ENCODE measurements around the genes CLTRN, TXLNG and CDKL5.

GRCh38 chrX:15335631-15335962, 274 bp upstream of the PIGA start:
- PRO-cap: bidirectional peak, plus-strand start at chrX:15335837, minus-strand start at chrX:15335523

DNA sequence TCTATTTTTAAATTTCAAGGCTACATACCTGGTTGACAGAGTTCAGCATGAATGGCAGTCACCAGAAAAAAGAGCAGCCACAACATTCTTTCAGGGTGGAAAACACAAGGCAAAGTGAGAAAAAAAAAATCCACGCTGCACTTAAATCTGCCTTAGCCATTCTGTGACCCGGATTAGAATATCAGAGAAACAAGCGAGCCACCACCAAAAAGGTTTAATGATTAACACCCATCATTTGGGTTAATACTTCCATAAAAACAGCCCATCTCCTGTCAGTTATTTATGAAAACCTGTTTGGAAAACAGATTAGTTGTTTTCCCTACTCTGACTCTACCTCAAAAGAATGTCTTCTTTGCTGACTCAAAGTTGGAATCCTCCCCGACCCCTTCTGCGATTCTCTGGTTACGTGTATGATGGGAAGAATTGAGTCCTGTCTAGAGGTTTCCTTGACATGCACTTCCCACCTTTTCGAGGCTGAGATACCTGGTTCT, at the start of gene CLTRN:
Gene CLTRN (minus strand): TSS at position 116 of the 491 bp plus-strand sequence.
- PRO-cap: no peak

GRCh38 chrX:15675876-15676178, 11.2 kb upstream of the CLTRN start:
- PRO-cap: no peak

- PRO-cap: no peak
These were observed 15.5 kb downstream of the ZRSR2 start for GRCh38 chrX:15805675-15806365.

- PRO-cap: no peak
These were observed 248 bp downstream of the MAGEB17 start for GRCh38 chrX:16167629-16167828.

- PRO-cap: no peak
These were observed 46.2 kb upstream of the S100G start for GRCh38 chrX:16603727-16604098.

DNA sequence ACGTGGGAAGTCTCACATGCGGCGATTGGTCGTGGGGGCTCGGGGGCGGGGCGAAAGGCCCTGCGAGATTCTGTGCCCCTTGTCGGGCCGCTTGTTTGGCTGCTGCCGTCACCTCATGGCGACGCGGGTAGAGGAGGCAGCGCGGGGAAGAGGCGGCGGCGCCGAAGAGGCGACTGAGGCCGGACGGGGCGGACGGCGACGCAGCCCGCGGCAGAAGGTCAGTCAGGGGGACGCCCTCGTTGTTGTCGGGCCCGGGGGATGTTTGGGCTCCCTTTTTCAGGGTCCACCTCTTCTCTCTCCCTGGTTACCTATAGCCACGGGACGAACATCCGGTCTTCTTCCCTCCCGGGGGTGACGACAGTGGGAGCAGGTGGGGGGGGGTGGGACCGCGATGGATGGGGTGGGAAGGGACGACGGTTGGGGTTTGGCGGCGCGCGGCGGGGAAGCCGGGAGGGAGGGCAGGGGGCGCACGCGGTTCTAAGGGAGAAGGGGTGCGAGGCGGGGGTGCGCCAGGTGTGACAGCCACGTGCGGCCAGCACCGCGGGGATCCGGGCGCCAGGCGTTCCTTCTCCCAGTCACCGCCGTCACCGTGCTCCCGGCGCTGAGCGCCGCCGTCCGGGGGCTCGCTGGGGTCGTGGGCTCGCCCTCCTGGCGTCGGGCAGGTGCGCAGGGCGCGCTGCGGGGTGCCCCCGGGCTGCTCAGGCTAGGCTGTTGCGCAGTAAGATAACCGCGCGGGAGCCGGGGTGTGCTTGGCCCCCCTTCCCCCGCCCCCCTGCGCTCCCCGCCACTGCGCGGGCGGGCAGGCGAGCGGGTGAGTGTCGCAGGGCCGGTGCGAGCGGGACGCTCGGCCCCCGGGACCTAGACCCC, at the start of gene TXLNG:
Gene TXLNG (plus strand): TSS at position 94 of the 867 bp plus-strand sequence.
- PRO-cap: unidirectional peak, plus-strand start at position 111 of the sequence

- PRO-cap: no peak
These were observed 41.8 kb downstream of the TXLNG start for GRCh38 chrX:16827801-16828750.

DNA sequence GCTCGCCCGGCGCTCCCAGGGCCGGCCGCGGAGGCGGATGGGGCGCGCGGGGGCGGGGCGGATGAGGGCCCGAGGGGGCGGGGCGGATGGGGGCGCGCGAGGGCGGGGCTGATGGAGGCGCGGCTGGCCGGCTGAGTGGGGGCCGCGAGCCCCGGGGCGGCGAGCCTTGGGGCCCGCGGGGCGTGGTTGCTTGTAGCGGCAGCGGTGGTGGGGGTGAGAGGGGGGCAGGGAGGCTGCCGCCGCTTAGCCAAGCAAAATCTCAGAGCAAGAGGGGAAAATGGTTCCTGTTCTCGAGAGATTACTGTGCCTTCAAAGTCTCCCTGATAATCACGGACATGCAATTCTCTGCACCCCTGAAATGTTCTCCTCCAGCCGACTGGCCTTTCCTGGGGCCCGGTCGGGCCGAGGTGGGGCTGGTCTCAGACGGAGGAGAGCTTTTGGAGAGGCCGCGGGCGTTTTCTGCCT, 387 bp upstream of the RBBP7 start:
- PRO-cap: bidirectional peak, plus-strand start at position 134 of the sequence, minus-strand start outside the sequence

- PRO-cap: no peak
These were observed 12.6 kb upstream of the RBBP7 start for GRCh38 chrX:16882616-16883306.

DNA sequence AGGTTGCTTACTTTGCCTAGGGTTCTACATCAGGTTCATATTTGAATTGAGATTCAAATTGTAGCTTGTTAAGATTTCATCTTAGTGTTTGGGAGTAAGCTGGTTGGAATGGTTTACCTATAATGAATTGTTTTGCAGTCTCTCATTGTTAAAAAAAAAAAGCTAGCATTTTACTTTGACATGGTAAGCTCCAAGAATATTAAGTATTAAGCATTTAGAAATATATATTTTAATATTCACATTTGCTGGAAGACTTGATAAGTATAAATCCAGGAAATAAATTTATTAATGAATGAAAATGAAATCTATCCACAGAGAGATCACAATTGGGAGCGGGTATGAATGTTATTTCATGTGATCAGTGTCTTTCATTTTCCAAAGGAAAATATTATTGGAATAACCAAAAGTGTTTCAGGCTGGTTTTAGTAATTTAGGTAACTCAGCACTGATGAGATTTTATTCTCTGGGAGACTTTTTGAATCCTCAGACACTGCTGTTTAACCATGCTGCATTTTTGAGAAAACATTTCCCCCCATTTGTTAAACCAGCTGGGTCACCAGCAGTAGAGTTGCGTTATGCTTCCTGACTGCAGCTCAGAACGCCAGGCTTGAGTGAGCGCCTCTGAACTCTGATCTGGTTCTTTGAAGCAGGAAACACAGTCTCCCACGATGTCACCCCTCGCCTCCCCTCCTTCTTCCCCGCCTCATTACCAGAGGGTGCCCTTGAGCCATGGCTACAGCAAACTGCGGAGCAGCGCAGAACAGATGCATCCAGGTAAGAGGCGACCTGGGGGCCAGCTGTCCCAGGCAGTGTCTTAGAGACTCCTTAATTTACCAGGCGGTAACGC, 78.2 kb downstream of the REPS2 start:
- PRO-cap: no peak

DNA sequence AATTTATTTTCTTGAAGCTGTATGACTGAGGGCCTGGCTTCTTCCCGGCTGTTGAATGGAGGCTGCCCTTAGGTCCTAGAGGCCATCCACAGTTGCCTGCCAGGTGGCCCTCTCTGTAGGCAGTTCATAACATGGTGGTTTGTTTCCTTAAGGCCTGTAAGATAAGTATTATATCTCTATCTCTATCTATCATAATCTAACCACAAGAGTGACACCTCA, 201.8 kb upstream of the NHS start:
- PRO-cap: no peak

GRCh38 chrX:17632948-17633306, 104.4 kb upstream of the SCML1 start:
- PRO-cap: no peak

GRCh38 chrX:17856788-17857568, 4.1 kb downstream of the RAI2 start:
- PRO-cap: no peak

DNA sequence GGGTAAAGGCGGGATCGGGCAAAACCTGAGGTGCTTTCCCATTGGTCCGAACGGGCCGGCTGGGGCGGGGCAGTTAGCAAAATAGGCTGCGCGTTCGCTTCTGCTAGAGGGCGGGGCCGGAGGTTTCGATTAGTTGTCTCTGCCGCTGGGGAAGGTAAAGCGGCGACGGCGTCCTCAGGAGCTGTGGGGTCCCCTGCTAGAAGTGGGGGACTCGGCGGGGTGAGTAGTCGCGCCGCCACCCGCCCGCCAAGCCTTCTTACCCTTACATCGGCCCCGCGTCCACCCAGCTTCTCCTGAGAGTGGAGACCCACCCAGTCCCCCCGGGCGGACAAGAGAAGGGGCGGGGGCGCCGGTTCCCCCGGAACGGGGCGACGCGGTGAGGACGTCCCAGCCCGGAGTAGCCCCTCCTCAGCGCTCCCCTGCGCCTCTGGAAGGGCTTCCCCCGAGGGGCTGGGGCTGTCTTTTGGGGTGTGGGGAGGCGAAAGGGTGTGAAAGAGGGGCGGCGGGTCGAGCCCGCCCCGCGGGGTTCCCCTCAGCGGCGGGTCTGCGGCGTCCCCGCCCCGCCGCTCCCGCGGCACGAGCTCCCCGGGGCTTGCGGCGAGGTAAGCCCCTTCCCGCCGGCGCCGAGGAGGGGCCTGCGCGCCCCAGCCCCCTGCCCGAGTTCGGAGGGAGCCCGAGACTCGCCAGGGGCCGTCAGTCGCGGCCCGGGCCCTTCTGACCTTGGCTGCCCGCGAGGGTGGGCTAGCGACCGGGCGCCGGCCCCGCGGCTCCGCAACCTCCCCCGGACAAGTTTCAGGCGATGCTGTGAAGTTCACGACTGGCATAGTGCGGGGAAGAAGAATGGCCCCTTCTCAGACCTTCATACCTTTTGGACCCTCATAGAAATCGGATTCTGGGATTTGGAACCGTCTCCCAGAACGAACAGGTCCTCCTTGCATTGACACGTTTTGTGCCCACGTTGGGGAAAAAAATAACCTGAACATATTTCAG, at the start of gene CDKL5:
Gene CDKL5 (plus strand): TSS at position 132 of the 990 bp plus-strand sequence.
- PRO-cap: unidirectional peak, plus-strand start at position 106 of the sequence; unidirectional peak, plus-strand start at position 157 of the sequence

GRCh38 chrX:18702826-18703484, 4.5 kb upstream of the PPEF1 start:
- PRO-cap: no peak

- PRO-cap: no peak
These were observed 106.5 kb downstream of the PHKA2 start for GRCh38 chrX:18877503-18877804.

GRCh38 chrX:18884067-18884510, 99.8 kb downstream of the PHKA2 start:
- PRO-cap: no peak

DNA sequence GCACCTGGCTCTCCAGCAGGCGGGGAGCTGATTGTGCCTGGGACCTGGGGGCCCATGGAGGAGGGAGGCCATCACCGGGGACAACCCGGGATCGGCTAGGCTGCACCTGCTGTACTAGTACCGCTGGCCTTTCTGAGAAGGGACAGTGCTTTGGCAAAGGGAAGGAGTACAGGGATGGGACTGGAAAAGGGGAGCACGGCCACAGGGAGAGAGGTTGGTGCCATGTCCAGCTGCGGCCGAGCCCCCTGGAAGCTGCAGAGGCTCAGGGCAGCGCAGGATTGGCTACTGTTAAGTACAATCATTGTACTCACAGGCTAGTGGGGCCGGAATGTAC, 56.7 kb downstream of the PHKA2 start:
- PRO-cap: no peak

- PRO-cap: no peak
These were observed 20.5 kb upstream of the ADGRG2 start for GRCh38 chrX:19142825-19143187.